Natural killer cell (primary cell): ENCODE measurements around the gene ATG7.

GRCh38 chr3:11271861-11272918 is at the start of gene ATG7:
Gene ATG7 (plus strand): TSS chr3:11272397.
- PRO-cap = unidirectional peak, plus-strand start at chr3:11272397; bidirectional peak, plus-strand start at chr3:11272712, minus-strand start at chr3:11272659

DNA sequence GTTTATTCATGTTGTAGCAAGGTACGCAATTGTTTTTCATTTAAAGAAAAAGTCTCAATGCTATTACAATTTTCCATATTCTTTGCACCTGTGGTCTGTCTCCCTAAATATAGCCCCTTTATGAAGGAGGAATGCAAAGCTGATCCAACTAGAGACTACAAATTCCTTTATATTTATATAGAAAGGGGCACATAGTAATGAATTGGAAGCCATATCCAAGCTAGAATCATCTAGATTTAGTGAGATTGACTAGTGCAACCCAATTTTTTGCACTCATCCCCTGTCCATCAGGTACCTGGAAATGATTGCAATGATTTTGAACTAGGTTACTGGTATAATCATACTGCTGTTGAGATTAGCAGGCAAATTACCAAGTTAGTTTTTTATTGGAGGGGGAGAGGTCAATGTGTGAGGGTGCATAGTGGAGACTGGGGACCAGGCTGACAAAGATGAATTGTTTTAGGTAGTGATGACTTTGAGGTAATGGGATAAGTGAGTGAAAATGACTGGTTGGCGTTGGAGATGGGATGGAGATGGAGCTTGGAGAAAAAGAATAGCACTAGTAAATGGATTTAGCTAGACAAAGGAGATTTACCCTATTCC is 159.6 kb downstream of the ATG7 start:
- PRO-cap = no peak

DNA sequence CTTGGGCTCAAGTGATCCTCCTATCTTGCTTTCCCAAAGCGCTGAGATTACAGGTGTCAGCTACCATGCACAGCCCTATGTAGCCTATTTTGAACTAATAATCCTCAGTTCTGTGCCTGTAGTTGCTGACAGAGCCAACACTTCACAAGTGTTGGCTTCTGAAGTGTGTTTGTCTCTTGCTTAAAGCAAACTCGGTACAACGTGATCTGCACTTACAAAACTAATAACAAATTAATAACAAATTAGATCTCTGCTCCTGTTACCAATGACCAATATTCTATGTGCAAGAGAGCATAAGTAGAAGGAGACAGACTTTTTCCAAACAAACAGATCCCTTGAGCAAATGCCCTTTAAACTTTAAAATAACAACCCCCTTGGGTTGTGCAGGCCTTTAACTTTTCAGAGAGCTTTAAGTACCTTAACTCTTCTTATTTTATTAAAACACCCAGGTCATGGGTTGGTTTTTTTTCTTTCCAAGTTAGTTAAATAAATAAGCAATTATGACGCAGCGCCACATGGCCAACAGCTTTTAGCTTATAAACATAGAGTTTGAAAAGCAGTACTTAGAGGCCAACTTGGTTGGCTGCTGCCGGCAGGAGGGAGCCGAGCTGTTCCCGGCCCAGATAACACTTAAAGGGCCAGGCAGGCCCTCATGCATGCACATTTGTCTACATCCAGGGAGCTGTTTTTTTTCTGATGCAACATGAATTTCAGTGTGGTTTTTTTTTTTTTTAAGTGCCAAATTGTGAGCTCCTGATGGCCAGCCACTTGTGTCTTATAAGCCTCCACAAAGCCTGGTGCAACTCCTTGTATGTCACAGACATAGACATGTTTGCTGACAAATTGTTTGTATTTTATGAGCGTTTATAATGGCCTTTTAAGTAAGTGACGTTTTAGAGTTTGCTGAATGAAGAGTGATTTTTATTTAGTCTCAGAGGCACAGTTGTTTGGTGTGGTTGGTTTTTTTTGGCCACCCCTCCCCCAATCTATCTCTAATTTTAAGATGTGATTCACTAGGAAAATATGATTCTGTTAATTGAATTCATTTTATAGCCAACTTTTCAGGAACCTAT is 134.7 kb downstream of the VGLL4 start:
- PRO-cap = no peak

DNA sequence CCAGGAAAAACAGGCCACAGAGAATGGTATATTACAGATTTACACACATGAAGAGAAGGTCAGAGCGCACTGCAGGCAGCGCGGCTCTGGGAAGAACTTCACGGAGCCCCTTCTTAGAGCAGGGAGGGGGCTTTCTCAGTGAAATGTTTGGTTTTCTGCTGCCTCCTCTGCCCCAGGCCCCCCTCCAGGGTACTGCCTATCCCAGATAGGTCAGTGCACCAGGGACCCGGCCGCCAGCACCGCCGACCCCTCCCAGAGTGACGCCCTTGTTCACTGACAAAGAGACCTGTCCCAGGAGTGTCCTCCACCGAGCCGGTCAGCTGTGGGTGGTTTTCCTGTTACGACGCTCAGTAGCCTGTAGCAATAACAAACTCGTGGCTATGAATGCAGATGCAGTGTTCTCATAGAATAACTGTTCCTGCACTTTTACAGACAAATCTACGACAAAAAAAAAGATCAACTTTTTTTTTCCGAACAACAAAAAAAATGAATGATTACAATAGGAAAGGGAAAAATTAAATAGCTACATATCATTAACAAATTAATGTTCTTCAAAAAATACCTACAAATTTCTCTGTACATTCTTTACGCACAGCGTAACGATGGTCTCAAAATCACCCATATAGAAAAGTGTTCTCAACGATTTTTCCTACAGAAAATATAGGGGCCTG is 87.4 kb downstream of the VGLL4 start:
- PRO-cap = no peak

DNA sequence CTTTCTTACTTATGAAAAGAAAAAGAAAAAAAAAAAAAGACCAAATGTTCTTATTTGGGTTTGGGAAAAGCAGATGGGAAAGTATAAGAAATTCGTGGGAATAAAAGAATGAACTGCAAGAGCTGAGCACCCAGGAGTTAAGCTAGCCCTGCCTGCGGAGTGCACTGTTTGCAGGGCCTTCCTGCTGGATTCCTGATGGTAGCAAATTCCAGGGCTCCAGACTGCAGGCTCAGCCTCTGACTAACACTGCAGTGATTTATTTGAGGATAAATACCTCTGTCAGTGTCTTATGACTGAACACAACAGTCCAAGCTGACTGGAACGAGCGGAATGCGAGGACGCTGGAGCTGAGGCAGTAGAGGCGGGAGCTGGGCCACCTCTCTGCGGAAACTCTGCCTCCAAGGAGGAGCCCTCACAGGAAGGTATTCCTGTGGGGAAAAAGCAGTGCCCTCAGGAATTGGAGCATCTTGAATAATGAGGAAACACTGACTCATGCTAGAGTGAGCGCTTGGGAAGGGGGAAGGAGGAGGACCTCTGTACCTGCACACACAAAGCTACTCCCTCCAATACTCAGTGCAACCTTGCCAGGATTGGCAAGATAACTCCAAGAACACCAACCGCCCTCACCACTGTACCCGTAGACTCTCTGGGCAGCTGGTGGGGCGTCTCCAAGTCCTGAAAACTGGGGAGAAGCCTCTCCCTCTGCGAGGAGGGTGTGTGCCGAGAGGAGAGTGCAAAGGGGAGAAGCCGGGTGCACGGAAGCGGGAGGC is 43.2 kb downstream of the VGLL4 start:
- PRO-cap = no peak

DNA sequence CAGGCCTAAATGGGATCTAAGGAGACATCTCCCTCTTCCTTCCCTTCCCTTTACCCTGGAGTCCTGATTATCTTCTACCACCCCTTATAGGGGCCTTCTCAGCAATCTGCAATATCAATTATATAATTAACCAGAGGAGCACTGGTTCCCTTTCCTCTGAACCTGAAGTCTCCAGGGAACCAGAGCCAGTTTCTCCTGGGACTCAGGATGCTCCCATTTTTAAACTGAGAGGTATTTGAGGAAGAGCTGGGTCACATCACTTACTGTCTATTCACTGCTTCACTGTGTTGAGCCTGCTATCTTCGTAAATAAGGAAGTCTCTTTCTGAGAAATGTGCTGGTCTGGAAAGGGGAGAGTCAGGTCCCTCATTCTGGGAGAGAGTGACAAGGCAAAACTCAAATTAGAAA is 11.3 kb upstream of the TIMP4 start:
- PRO-cap = no peak

DNA sequence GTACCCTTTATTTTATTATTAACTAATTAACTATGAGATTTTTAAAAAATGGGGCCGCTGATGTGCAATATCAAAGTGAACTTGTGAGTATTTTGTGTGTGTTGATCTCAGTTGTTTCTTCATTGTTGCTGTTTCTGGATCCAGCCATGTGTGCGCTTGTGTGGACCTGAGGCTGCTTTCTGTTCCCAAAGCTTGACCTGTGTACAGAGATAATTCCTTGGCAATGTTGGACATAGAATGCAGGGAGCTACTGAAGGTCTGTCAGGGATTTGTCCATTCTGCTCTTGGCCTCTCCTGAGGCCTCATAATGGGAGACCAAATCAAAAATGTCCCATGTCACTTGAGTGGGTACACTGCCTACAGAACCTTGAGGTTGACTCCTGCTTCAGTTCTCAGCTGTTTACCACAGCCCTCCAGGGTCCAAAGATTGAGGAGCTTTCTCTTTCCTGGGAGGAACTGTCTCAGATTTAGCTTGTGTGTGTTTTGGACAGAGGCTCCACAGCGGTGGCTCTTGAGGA is 25.5 kb upstream of the TIMP4 start:
- PRO-cap = no peak

DNA sequence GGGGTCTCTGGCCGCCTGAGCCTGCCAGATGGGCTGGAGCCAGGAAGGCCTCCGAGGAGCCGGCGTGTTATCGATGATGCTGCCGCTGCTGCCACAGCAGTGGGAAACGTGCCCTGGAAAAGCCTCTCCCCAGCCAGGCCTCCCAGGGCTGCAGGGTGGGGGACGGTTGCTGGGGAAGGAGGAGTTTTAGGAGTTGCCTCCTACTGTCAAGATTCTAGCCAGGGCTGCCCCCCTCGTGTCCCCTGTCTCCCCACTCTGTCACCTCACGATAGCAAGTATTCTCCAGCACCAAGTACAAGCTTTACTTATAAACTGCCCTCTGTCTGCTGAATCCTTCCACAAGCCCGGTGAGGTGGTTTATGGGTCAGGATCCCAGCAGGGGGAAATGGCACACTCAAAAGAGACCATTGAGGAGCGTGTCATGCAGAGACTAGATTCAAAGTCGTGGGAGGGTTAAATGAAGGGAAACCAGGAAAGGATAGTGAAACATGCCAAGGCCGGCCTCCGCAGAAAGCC is 43.1 kb upstream of the TSEN2 start:
- PRO-cap = no peak

GRCh38 chr3:12664409-12664660 is 418 bp upstream of the RAF1 start:
- PRO-cap = no peak

DNA sequence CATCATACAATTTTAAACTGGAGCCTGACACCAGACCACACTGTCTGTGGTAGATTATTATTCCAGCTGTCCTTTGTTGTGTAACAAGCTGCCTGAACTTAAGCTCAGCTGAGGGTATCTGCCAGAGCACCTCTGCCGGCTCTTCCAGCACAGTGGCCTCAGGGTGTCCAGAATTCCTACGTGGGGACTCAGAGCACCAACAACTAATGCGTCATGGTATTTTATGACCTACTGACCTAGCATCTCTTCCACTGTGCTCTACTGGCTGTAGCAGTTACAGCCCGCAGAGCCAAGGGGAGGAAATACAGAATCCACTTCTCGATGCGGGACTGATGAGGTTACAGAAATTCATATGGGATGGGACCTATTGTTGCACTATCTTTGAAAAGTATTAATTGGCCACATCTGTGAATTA is 15.6 kb upstream of the RAF1 start:
- PRO-cap = no peak

DNA sequence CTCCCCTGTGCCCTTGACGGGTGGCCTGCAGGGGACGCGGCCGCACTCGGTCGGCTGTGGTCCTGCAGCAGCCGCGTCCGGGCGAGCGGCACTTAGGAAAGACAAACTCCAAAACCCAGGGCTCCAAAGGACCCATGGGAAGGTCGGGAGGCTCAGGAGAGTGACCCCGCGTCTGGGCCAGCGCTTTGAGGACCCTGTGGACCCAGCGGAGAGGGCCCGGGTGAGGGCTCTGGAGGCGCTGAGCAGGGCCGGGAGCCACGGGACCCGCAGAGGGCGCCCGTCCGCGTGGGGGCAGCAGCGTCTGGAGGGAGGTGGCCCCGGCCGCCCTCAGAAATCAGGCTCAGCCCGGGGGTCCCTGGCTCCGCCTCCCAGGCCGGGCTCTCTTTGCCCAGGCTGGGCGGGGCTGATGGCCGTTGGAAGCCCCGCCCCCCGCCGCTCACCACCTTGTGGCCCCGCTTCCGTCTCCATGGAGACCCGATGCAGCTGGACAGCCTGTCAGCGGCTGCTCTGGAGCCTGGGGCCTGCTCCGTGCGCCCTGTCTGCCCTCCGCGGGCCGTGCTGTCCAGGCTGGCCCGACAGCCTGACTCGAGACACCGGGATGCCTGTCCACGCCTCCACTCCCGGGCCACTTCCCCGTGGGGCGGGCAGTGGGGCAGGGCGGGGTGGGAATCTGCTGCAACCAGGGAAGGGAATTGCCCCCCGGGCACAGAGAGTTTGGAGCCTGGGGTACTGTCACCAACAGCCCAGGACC is 34.7 kb upstream of the RPL32 start:
- PRO-cap = no peak

DNA sequence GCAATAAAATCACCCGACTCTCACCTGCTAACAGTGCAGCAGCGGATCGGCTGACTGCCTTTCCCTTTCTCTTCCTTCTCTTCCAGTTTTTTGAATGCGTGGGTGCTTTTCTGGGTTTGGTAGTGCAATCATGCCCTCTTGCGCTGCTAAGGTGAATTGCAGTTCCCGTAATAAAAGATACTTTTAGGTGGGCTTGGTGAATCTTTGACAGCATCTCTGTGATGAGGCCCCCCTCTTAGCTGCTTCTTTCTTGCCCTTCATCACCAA is 50.6 kb upstream of the RPL32 start:
- PRO-cap = no peak

DNA sequence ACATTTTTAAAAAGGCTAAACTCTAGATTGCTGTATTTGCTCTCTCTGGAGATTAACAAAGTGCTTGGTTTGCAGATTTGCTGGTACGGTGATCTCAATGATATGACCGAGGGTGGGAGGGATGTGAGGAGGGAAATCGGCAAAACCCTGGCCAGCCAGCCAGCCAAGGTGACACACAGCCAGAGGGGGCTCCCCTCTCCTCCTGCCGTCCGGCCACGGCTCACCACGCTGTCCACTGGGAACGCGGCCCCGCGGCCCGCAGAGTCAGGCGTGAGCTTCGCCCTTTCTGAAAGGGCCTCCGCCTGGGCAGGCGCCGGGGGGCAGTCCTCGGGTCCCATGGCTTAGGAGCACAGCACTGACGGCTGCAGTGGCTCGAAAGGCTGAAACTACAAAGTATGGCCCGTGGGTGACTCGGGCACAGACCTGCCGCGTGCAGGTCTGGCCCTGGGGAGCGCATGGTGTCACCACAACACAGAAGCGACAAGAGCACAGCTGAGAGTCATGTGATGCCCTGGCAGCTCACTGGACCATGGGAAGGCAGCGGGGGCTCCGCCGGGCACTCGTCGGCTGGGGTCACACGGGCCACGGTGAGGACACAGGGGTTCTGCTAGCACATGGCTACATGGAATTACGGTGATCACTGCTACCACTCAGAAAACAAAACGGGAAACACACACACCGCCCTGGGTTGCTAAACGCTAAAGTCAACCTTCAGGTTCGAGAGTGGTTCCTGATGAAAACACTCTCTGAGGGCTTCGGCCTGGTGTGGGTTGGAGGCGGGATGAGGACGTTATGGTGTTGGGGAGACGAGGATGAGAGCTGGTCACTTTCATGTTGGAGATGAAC is 57.9 kb upstream of the RPL32 start:
- PRO-cap = no peak

DNA sequence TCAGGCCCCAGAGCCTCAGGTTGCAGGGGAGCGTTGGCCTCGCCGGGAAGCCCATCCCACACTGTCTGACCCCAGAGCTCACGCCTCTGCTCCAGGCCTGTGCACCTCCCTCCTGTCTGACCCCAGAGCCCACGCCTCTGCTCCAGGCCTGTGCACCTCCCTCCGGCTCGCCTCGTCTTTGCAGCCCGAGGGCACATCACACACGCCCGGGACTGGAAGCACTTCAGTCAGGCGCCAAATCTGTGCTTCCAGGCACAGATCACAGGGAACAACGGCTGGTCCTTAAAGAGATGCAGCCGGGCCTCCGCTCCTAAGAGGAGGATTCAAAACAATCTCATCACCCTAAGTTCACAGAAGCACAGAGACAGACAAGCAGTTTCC is 103.0 kb upstream of the RPL32 start:
- PRO-cap = no peak

- PRO-cap = no peak
These were observed 111.9 kb upstream of the RPL32 start for GRCh38 chr3:12952988-12953886.

GRCh38 chr3:12972148-12972378 is 101.2 kb downstream of the IQSEC1 start:
- PRO-cap = no peak

GRCh38 chr3:12976422-12977116 is 96.7 kb downstream of the IQSEC1 start:
- PRO-cap = no peak

DNA sequence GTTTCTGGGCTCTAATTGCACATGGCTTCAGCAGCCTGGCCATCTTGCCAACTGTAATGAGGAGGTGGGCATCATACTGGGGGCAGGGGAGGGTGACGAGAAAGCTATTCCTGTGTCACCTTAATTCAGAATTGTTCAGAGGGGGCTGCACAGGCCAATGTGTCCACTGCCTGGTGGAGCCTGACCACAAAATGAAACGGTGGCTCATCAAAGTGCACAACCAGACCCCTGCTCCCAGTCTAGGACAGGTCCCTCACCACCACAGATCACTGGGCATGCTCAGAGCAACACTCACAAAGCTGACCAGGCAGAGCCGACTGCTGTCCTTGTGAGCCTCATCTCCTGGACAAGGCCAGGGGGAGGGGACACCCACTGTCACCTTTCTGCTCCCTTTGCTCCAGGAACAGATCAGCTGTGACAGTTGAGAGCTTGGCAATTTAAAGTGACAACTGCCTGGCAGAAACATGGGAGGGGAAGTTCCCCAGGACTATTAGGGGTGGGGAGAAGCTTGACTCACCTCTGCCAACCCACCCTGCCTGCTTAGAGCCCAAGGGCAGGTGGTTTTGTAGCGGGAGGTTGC is 80.7 kb downstream of the IQSEC1 start:
- PRO-cap = no peak

GRCh38 chr3:13072139-13072916 is 901 bp downstream of the IQSEC1 start:
- PRO-cap = no peak

- PRO-cap = no peak
These were observed 150.3 kb upstream of the IQSEC1 start for GRCh38 chr3:13223411-13224131.